GM19239 (cell line): ENCODE measurements around the genes HMGN1 and PCP4.

DNA sequence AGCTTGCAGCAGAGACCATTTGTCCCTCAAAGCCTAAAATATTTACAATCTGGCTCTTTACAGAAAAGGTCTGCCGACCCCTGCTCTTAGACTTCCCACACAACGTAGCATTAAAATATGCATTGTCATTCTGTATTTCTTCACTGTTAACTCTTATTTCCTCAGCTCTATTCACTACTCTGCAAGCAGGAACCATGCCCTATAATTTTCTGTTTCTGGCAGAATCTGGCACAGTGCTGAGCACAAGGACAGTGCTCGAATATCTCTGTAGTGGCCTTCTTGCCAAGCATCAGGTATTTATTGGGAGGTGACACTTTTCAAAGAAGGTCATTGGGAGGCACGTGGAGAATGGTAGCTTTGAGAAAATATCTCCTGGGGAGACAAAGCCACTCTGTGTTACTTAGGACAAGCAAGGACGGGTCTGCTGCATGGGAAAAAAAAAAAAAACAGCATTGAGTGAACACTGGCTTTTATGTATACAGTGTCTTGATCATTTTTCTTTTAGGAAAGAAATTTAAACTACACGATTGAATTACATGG lies 77.9 kb downstream of the PSMG1 start:
- RRBS = no CpG with 5 or more reads among the region's 6 CpGs

DNA sequence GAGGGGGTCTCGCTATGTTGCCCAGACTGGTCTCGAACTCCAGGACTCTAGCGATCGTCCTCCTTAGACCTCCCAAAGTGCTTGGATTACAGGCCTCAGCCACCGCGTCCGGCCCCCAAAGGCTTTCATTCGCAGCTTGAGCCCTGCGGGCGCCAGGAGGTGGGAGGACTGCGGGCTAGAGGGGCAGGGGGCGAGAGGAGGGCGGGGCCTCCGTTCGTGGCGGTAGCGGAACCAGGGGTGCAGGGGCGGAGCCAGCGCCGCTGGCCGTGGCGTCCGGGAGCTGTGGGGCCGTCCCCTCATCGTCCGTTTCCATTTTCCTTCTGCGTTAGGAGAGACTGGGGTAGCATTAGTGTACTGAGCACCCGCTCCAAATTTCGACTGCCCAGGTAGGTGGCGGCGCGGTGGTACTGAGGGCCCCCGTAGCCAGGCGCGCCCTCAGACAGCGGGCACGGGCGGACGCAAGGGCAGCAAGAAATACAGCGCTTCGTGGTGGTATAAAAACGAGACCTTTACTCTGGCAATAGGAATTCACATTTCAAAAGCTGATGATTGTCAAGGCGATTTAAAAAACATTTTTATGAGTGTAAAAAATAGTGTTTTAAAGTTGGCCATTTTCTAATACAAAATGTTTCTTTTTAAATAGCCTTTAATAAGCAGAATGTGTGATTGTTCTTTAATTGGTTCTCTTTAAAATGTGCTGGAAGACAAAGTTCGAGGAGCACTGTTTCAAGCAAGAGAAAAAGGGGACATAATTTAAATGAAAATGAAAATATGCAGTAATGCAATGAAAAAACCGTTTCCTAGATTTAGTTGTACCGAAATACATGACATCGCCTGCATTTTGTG lies 661 bp upstream of the PSMG1 start:
- RRBS = no CpG with 5 or more reads among the region's 47 CpGs

DNA sequence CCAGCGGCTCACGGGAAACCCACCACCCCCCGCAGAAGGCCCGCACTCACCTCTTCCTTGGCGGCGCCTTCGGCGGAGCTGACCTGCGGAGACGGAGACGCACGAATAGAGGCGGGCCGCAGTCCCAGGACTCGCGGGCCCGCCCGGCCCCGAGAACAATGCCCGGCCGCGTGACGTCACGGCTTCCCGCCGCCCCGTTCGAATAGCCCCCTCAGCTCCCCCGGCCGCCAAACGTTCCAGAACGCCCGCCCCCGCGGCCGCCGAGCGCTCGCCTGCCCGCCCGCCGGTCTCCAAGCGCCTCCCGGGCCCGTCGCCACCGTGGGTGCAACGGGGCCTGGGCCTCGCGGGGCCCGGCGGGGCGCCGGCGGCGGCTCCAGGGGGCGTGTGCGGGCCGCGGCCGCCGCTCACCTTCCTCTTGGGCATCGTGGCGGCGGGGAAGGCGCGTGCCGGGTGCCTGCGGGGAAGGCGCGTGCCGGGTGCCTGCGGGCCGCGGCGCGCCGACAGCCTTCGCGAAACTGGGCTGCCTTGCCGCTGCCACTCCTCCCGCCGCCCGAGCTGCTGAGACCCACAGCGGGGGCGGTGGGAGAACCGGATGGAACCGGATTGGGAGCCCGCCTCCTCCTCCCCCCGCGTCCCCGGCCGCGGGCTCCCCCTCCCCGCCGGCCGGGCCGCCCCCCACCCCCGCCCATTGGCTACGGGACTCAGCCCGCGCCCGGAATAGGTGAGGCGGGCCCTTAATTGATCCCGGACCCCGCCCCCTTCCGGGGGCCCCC lies at the start of gene HMGN1:
TSS of gene HMGN1 (minus strand) at position 594 of the 773 bp plus-strand sequence.
- RRBS = under 1% methylated on average over 48 of the region's 107 CpGs

DNA sequence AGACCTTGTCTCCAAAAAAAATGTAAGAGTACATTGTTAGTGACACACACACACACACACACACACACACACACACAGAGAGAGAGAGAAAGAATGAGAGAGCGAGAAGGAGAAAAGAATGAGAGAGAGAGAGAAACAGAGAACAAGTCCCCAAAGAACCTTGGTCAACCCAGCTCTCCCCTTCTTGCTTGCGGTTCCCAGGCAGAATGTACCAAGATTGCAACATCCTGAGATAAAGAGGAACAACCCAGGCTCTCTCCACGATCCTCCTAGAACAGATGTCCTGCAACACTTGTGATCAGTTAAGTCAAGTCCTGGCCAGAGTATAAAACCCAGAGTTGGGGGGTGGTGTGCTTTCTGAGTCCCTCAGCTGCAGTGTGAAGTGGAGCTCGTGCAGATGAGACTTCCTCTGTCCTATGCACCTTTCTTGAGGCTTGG lies 9.7 kb upstream of the GET1 start:
- RRBS = no CpG with 5 or more reads among the region's 4 CpGs

DNA sequence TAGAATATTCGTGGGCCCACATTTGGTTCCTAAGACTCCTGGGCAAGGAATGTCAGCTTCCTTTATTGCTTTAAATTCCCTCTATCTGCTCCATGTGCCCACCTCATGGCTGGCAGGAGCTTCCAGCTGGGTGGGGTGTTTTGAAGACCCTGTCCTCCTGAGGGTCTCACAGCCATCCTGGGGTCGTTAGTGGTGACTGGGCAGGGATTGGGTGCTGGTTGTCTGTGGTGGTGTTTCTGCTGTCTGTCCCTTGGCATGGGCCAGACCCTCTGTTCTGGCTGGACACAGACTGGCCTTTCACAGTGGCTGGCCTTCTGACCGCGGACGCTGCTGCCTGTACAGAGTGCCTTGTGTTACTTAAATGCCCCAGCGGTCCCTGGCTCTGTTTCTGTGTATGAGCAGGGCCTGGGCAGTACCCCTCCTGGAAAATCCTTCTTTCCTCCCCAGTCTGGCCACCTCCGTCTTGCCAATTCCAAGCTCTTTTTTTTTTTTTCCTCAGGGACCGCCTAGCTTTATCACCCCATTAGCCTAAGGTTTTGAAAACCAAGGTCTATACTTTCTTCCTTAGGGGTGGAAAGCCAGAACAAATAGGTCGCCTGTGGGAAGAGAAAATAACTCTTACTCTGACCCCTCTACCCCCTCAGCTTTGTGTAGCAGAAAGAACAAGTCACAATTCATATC lies 50.9 kb downstream of the SH3BGR start:
- RRBS = no CpG with 5 or more reads among the region's 9 CpGs

DNA sequence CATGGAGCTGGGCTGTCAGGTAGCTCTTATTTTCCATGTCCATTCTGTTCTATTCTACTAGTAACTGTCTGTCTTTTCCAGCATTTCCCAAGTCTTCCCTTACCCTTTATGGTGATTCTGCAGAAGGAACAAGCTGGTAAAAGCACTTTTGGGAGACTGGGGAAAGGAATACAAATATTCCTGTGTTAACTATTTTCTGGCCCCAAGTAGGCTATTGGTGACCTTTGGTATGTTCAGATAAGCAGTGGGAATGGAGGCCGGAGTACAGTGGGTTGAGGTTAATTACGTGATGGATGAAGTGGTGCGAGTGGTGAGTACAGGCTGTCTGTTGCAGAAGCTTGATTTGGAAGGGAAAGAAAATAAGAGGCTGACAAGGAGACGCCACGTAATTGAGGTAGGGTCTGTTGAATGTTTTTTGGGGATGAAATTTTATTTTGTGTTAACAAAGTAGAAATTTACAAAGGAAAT lies 19.4 kb downstream of the B3GALT5 start:
- RRBS = no CpG with 5 or more reads among the region's 5 CpGs

- RRBS = no CpG with 5 or more reads among the region's 12 CpGs
Observed at GRCh38 chr21:39667240-39667813, 54.6 kb downstream of the B3GALT5 start.

GRCh38 chr21:39676051-39676699 lies 63.4 kb downstream of the B3GALT5 start:
- RRBS = no CpG with 5 or more reads among the region's 13 CpGs

DNA sequence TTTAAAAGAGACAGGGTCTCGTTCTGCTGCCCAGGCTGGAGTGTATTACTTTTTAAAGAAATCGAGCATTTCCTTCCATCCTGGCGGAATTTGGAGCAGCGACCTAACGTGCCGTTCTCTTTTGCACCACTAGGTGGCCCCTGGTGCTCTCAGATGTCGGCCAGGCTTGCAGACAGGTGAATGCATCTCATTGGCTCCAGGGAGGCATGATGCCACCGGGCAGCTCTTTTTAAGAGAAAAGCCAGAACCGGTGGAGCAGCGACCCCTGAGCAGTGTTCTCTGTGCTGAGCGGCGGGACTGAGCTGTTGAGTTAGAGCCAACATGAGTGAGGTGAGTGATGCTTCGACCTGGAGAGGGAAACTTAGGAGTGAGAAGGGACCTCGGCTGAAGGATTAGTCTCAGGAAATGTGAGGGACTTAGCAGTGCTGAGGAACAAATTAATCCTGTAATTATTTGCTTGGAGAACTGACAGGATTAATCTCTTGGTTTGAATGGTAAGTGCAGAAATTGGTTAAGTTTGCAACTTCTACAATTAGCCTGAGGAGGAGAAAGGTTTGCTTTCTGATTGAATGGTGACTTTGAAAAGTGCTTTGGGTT lies at the start of gene PCP4:
TSS of gene PCP4 (plus strand) at position 258 of the 597 bp plus-strand sequence.
- RRBS = no CpG with 5 or more reads among the region's 14 CpGs

- RRBS = no CpG with 5 or more reads among the region's 6 CpGs
Observed at GRCh38 chr21:40562656-40562951, 284.4 kb downstream of the DSCAM start.

GRCh38 chr21:40684777-40685270 lies 162.1 kb downstream of the DSCAM start:
- RRBS = no CpG with 5 or more reads among the region's 2 CpGs

DNA sequence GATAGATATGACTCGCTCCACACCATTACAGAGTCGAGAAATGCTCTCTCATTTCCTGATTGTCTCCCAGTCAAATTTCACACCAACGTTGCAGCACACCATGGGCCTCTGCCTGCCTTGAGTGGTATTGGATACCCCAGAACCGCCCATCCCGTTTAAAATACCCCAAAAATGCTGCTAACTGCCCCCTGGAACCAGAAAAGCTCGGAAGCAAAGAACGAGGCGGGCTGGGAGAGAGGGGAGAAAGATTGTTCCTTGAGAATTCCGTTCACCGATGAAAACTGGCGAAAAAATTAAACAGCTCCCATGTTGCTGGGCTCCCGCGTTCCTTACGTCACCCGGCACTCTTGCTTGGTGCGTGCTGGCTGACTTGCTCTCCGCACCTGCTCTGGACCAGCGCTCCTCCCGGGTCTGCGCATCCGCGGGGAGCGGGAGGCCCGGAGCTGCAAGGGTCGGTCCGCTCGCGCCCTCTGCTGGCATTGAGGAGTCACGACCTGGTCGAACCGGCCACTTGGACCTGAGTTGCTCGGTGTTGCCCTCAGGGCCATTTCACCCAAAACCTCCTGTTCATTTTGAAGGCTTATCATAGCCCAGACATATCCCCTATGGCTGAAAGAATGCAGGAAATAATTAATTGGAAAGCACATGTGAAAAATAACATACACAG lies 99.1 kb upstream of the BACE2 start:
- RRBS = 3% methylated on average over 13 of the region's 32 CpGs

DNA sequence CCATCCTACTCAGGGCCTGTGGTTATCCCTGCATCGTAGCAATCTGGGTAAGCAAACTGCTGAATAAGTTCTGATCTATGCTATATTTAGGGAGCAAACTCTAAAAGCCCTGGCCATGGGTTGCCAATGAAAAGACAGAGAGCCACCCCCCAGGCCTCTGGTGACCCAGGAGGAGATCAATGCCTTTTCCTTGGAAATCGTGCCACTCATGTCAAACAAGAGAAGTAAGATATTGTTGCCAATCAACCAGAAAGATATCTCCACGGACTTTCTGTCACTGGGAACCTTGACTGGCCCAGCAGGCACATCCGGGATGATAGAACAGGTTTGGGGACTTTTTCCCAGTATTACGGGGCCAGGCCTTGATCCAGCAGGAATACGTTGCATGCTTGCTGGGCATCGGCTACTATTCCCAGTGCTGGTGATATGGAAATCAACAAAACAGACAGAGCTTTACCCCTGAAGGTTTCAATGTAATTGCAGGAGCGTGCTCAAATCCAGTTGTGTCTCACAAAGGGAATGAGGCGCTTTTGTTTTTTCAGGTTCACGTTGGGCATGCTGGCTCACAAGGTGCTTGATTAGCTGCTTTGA lies 5.5 kb downstream of the FAM3B start:
- RRBS = no CpG with 5 or more reads among the region's 10 CpGs

GRCh38 chr21:41360318-41361253 lies 1.2 kb upstream of the MX2 start:
- RRBS = no CpG with 5 or more reads among the region's 25 CpGs

GRCh38 chr21:41440827-41441058 lies 14.7 kb downstream of the MX1 start:
- RRBS = no CpG with 5 or more reads among the region's 4 CpGs

GRCh38 chr21:41477794-41478200 lies 30.2 kb downstream of the TMPRSS2 start:
- RRBS = no CpG with 5 or more reads among the region's 9 CpGs

GRCh38 chr21:41489330-41489728 lies 18.6 kb downstream of the TMPRSS2 start:
- RRBS = no CpG with 5 or more reads among the region's 7 CpGs

DNA sequence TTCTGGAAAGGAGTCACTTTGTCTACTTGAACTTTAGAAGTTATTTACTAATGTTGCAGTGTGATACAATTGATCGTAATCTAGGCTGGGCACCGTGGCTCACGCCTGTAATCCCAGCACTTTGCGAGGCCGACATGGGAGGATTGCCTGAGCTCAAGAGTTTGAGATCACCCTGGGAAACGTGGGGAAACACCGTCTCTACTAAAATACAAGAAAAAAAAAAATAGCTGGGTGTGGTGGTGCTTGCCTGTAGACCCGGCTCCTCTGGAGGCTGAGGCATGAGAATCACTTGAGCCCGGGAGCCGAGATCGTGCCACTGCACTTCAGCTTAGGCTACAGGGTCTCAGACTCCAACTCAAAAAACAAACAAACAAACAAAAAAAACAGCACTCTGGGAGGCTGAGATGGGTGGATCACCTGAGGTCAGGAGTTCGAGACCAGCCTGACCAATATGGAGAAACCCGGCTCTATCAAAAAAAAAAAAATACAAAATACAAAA lies 57.7 kb upstream of the TMPRSS2 start:
- RRBS = no CpG with 5 or more reads among the region's 13 CpGs

GRCh38 chr21:41574297-41574763 lies 66.4 kb upstream of the TMPRSS2 start:
- RRBS = no CpG with 5 or more reads among the region's 5 CpGs

- RRBS = 48% methylated on average over 5 of the region's 19 CpGs
Observed at GRCh38 chr21:41648104-41649150, 118.4 kb downstream of the RIPK4 start.